RPMI7951 (cell line): ENCODE measurements around the genes SMAP2 and ZFP69B.

- RAMPAGE, long total RNA, result no peak
Observed at GRCh38 chr1:40132693-40133379, 28.4 kb upstream of the RLF start.

DNA sequence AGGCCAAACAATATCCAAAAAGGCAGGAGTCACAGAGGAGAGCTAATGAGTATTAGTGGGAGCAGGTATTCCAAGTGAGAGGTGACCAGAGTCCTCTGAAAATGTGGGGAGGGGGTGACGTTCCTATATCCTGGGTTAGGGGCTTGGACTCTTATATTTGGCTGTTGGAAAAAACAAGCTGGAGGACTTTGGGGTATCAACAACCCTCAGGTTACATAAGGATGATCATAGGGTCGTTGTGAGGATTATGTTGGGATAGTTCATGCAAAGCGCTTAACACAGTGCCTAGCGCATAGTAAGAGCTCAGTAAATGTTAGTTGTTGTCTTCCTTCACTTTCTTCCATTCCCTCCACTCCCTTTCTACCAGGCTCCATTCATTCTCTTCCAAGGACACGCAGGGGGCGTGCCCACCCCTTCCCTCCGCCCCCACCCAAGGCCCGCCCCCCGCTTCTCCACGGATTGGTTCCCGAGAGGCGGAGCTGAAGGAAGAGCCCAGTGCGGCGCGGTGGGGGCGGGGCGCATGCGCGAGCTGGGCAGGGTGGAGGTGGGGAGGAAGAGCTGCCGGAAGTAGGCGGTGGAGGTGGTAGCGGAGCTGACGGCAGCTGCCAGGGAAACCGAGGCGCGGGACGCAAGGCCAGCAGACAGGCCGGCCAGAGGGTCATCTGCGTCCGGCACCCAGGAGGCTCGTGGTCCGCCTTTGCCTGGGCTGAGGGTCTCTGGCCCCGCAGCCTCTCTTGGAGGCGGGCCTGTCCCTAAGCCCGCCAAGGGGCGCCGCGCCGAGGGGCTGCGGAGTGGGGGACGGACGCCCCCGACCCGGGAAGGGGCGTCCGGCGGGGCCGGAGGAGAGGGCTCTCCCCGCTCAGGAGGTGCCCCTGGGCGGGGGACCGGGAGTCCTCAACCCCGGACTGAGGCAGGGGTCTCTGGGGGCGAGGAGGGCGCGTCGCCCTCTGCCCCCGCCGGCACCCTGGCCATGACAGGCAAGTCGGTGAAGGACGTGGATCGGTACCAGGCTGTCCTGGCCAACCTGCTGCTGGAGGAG, at the start of gene SMAP2:
TSS of gene SMAP2 (plus strand) at position 577 of the 1,039 bp plus-strand sequence.
- RAMPAGE, long total RNA, result start-site peak on the plus strand centred at position 580 of the sequence, 57 bp wide, 9 and 18 reads in 2 replicates

GRCh38 chr1:40426633-40427007, 23.7 kb upstream of the ZFP69B start:
- RAMPAGE, long total RNA, result no peak

GRCh38 chr1:40449605-40450774, at the start of gene ZFP69B:
ZFP69B (plus strand) TSS chr1:40450476.
- RAMPAGE, long total RNA, result no peak

GRCh38 chr1:40649362-40649561, 16.2 kb downstream of the RIMS3 start:
- RAMPAGE, long total RNA, result no peak

- RAMPAGE, long total RNA, result no peak
Observed at GRCh38 chr1:40668817-40669030, 3.2 kb upstream of the RIMS3 start.

DNA sequence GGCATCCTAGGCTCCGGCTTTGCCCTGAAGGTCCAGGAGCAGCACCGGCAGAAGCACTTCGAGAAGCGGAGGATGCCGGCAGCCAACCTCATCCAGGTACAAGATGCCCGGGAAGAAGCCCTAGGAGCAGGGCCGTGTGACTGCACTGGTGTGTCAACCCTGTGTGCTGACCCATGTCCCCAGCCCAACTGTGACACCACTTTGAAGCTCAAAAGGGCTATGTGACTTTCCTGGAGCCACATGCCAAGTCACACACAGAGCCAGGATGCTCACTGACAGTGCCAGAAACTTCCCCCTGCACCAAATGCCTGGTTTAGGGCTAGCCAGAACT, 36.5 kb downstream of the KCNQ4 start:
- RAMPAGE, long total RNA, result no peak

DNA sequence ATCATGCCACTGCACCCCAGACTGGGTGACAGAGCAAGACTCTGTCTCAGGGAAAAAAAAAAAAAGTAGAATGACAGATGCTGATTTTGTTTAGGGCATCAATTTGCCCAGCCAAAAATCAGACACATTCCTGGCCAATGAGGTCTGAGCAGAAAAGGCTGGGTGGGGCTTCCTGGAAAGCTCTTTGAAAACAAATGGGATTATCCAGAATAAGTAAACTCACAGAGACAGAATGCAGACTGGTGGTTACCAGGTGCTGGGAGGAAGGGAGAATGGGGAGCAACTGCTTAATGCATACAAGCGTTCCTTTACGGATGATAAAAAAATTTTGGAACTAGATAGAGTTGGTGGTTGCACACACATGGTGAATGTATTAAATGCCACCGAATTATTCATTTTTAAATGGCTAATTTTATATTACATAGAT, 10.1 kb upstream of the CITED4 start:
- RAMPAGE, long total RNA, result no peak

DNA sequence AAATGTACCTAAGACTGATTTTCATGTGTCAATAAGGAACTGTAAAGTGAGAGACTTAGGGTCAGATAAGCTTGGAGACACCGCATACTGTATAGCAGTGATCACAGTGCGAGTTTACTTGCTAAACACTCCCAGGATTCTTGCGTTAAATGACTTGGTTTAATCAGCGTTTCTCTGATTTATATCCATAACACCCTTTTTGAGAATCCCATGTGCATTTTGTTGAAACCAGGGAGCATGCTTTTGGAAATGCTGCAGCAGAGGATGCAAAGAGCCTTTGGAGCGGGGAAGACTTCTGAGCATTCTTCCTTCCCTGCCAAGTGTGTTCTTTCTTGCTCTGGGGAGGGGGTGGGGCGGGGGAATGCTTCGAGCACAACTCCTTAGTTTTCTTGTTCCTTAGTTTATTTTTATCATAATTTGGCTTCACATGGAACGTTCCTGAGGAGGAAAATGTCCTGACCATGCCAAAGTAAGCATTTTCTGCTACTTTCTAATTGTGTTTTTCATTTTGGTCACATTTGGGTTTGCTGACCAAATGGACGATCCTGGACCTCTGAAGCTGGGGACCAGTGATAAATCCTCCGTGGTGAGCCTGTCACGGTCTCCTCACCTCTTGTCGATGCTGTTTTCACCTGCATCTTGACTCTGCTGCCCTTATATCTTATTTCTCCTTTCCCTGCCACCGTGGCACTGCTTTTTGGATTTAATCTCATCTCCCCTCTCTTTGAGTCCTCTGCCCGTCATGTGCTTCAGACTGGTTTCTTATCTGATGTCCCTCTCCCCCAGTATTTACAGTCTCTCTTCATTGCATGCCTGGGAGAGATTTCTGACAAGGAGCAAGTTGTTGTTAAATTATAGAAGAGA, 2.3 kb downstream of the CTPS1 start:
- RAMPAGE, long total RNA, result no peak

DNA sequence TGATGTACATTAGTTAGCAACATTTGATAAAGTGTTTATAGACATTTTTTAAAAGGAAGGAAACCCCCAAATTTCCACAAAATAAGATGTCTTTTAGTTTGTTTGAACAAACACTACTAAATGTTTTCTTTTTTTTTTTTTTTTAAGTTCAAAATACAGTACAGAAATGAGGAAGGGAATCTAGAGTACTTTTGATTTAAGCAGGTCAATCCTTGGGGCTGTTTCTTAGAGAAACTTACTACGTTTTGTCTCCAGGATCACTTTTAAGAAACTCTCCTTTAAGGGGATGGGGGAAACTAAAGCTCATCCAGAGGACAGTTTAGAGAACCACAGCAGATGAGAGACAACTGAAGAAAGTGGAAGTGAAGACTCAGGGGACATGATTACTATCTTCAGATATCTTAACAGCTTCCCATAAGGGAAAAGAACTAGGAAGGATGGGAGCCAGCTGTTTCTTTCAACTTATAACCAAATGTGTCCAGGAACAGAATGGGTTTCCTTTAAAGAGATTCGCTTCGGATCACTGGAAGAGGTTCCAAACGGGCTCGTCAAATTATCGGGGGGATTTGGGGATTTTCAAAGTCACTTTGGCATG, 1.4 kb downstream of the SCMH1 start:
- RAMPAGE, long total RNA, result no peak

- RAMPAGE, long total RNA, result no peak
Observed at GRCh38 chr1:41342795-41343286, 100.7 kb upstream of the SCMH1 start.

DNA sequence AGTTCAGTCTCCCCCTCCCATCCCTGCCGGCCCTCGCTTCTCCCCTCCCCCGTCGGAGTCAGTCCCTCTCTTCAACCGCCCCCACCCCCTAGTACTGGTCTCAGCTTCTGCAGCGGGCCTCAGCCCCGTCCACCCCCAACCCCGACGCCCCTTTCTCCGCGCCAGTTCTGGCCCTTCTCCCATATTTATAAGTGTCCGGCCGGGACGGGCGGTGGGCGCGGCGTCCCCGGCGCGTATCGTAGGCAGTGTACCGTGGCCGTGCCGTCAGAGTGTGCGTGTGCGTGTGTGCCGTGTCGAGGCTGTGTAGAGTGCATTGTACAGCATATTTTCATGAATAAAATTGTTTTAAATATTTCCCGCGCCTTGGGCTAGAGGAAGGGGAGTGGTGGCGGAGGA, 101.2 kb downstream of the EDN2 start:
- RAMPAGE, long total RNA, result no peak

DNA sequence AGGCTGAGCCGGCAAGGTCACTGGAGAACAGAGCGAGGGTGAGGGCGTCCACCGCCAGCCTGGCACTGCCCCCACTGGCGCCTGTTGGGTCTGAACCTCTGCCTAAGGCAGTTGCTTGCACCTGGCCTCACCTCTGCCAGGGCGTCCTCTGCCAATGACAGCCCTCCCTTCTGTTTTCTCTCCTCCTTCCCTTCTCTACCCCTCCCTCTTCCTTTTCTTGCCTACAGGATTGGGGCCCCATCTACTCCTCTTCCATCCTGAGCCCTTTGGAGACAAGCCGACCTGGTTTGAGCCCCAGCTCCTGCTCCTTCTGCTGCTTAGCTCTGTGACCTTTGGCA, 65.1 kb downstream of the EDN2 start:
- RAMPAGE, long total RNA, result no peak

GRCh38 chr1:41432910-41433445, 51.5 kb downstream of the EDN2 start:
- RAMPAGE, long total RNA, result no peak

- RAMPAGE, long total RNA, result no peak
Observed at GRCh38 chr1:41435504-41436139, 48.9 kb downstream of the EDN2 start.

- RAMPAGE, long total RNA, result no peak
Observed at GRCh38 chr1:41496543-41497299, 12.2 kb upstream of the EDN2 start.

DNA sequence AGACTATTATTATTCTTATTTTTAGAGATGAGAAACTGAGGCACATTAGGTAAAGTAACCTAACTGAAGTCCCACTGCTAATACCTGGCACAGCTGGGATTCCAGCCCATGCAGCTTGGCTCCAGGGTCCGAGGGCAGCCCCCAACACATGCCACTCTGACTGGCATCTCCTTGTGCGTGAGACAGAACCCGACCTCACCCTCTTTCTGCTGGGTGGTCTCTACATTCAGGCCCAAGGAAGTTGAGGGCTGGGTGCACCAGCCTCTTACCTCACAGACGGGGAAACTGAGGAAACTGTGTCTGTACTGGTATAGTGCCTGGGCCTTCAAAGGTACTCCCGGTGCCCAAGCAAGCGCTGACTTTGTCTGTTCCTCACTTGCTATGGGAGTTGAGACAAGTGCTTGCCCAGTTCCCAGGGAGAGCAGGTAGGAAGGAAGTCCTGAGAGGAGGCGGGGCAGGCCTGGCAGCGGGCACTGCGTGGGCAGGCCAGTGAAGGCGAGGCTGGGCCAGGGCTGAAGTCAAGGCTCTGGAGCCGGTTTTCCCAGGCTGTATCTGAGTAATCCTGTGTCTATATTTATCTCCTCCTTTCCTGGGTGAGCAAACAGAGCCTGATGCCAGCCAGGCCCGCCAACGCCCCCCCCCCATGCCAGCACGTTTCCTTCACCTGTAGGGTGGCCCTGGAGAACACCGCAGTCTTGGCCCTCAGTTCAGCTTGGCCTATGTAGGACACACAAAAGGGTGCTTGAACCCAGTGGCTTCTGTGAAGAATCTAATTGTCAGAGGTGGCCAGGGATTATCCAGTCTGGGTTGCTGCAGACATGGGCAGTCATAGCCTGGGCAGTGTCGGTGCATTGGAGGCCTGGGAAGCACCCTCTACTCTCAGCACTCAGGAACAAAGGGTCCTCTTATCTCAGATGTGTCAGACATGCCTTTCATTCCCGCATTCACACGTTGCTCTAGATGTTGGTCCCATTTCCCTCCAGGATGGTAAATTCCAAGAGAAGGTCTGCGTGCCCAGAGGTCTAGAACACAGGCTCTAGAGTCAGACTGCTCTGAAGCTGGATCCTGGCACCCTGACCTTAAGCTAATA, 16.0 kb upstream of the EDN2 start:
- RAMPAGE, long total RNA, result no peak

DNA sequence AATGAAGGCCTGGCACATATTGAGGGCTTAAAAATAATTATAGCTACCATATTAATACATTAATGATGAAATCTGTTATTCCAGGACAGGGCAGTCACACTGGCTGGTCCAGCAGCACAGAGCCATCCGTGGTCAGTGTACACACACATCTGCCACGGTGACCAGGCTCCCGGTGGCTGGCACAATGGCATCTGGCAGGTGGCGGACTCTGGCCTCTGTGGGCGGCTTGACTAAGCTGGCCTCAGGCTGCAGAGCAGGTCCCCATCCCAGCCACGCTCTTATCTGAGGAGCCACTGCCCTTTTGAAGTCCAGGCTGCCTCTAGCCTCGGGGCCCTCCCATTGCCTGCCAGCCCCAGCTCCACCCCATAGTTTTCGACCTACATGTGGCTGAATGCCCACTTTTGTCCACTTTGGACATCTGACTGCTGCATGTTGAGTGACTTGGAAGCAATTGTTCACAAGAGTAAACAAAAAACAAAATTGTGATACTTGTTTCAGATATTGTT, 29.9 kb upstream of the EDN2 start:
- RAMPAGE, long total RNA, result no peak

DNA sequence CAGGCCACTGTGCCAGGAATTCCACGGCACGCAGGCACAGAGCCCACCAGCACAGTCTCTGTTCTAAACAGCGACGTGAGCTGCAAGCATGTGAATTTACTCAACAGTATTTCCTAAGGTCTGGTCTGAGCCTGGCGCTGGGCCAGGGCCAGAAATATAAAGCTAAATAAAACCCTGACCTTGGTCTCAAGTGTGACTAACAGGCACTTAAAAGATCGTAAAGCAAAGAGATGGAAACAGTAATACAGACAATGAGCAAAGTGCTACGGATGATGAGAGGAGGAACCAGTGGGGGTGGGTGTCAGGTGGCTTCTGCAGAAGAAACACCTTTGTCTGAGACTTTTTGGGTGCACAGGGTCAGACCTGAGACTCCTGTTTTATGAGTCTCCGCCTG, 53.3 kb upstream of the EDN2 start:
- RAMPAGE, long total RNA, result no peak

- RAMPAGE, long total RNA, result no peak
Observed at GRCh38 chr1:41662558-41663238, 178.2 kb upstream of the EDN2 start.